ENCODE measurements around a stretch of chr4.

- RRBS, 2 experiments, result no CpG with 5 or more reads among the region's 2 CpGs
Observed at GRCh38 chr4:13368231-13368761, 115.8 kb downstream of the RAB28 start.

- RRBS, 2 experiments, result 1 to 6% methylated on average over 15 of the region's 25 CpGs
Observed at GRCh38 chr4:13484504-13484880, 352 bp upstream of the RAB28 start.

DNA sequence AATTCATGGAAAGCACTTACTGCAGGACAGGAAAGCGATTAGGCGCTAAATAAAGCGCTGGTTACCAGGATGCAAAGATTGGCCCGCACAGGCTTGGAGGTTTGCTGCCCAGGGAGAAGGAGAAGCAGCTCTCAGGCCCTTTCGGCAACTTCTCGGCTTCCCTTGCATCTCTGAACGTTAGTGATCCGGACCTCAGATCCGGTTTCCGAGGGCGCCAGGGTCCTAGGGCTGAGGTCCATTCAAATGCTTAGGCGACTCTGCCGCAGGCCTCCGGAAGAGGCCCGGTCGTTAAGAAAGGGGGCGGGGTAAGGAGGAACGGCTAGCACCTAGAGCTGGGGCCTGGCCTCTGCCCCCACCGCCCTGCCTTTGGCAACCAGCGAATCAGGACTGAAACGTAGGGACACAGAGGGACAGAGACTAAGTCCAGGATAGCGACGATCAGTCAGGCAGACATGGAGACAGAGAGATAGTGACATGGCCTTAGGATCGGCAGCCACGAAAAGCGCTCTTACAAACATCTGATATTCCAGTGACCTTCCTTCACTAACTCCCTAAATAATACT is 13.1 kb downstream of the NKX3-2 start:
- RRBS, 2 experiments, result 80 to 87% methylated on average over 6 of the region's 26 CpGs

DNA sequence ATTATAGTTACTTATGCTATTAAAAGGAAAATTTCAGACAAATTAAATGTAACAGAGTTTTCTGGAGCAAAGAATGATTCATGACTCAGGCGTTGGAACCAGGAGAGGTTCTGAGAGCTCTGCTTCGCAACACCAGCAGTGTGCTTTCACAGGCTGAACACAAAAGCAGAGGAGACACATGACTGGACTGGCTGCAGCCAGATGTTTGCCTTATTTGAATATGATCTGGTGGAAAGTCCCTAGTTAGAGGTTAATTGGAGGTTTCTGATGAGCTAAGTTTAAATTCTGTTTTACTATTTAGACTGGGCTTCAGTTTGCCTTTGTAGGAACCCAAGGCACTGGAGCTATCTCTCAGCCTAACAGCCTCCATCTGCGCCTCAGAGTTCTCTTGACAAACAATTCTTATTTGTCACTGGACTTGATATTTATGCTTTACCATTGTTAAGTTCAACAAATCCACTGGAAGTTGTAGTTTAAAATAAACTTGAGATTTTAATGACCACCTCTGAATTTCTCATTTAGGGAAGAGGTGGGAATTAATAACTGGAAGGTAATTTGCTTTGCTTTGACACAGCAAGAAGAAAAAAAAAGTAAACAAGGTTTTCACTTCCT is 16.1 kb downstream of the BOD1L1 start:
- RRBS, 2 experiments, result no CpG with 5 or more reads among the region's 3 CpGs

DNA sequence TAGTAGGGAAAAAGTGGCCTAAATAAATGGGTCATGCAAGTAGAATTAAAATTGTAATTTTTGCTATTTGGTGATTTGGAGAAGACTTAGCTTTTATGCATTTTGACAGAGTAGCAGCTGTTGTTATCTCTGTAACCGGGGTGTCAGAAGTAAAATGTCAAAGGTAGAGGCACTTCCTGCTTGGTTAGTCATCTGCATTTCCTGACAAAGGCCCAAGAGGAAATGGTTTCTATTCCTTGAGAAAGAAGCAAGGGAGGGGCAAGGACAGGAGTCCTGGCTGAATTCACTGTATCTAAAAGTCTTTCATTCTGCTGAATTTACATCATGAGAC is 550.8 kb upstream of the BOD1L1 start:
- RRBS, 2 experiments, result no CpG with 5 or more reads among the region's 1 CpG

DNA sequence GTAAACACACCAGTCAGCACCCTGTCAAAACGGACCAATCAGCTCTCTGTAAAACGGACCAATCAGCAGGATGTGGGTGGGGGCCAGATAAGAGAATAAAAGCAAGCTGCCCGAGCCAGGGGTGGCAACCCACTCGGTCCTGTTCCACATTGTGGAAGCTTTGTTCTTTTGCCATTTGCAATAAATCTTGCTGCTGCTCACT is 643.1 kb upstream of the CPEB2 start:
- RRBS, 2 experiments, result no CpG with 5 or more reads among the region's 4 CpGs

- RRBS, 2 experiments, result no CpG with 5 or more reads among the region's 7 CpGs
Observed at GRCh38 chr4:14910255-14910774, 92.0 kb upstream of the CPEB2 start.

GRCh38 chr4:15167724-15168187 is 165.5 kb downstream of the CPEB2 start:
- RRBS, 2 experiments, result no CpG with 5 or more reads among the region's 2 CpGs

- RRBS, 2 experiments, result no CpG with 5 or more reads among the region's 14 CpGs
Observed at GRCh38 chr4:15479134-15480437, 9.9 kb downstream of the CC2D2A start.

DNA sequence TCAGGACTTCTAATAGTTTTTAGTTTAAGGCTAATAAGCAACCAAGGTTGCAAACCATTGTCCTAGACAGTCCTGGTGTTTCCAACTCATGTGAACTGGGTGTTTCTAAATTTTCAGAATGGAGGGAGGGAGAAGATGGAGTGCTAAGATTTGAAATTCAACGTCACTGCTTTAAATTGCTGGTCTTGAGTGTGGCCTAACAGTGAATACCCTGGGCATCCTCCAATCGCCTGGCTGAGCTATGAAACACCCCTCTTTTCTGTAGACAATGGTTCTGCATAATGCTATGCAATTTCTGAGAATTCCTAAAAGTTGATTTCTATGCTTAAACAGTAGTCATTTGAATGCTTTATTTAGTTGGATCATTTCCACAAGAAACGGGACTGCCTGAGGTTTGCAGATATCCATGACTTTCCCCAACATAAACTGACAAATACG is 1.2 kb downstream of the FBXL5 start:
- RRBS, 2 experiments, result no CpG with 5 or more reads among the region's 4 CpGs

GRCh38 chr4:15665804-15666281 is 10.7 kb upstream of the FBXL5 start:
- RRBS, 2 experiments, result no CpG with 5 or more reads among the region's 2 CpGs

DNA sequence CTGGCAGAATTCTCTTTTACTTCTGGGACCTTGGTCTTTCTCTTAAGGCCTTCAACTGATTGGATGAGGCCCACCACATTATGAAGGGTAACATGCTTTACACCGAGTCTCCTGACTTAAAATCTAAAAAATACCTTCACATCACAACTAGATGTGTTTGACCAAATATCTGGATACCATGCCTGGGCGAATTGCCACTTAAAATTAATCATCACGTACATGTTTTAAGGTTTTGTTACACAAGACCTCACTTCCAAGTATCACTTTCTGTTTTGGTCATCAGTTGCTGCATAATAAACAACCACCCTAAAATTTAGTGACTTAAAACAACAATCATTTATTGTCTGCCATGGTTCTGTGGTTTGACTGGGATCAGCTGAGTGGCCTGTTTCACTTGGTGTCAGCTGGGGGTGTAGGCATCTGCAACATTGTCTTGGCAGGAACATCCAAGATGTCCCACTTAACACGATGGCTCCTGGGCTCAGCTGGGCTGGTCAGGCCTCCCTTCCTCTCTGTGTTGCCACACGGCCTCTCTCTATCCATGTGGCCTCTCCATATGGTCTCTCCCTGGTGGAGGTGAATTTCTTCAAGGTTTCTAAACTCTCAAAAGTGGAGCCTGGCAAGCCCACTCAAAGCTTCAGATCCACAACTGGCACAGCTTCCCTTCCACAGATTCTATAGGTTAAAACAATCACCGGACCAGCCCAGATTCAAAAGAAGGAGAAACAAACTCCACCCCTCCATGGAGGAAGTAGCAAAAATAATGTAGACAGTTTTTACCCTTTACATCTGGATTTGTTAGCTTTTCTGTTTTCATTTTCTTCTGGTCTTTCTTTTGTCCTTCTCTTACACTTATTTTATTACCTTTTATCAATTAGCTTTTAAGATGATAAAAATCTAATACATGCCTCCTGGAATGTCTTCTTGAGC is 3.7 kb downstream of the CD38 start:
- RRBS, 2 experiments, result no CpG with 5 or more reads among the region's 6 CpGs

DNA sequence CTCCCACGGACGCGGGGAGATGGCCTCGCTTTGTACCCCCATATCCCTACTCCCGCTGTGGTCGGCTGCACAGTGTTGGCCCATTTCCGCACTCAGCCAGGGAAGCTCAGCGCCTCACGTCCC is 915 bp downstream of the PROM1 start:
- RRBS, 2 experiments, result no CpG with 5 or more reads among the region's 9 CpGs

DNA sequence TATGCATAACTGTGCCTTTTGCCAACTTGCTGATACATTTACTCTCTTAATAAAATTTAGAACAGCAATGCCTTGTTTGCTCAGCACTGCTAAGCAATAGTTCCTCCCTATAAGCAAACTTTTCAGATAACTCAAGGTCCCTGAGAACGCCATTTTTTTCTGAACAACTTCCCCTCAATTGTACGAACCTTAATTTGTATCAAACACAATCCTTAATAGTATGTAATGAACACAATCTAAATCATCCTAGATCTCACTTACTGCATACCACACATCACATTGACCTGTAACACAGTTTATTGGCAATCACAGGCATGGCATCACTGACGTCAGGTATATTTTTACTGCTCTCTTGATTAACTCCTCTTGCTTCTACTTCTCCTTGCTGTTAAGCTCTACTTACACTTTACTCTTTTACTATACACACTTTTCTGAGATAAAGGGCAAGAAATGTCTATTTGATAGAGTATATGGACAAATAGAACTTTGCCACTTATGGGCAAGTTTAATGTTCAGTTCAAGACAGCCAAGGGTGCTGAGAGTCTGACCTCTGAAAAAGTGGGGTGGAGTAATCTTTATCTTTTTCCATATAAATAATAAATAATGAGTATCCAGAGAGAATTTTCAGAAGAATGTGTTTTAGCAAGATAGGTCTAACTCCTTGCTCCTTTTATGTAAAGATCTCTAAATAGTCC is 66.9 kb downstream of the TAPT1 start:
- RRBS, 2 experiments, result no CpG with 5 or more reads among the region's 3 CpGs

DNA sequence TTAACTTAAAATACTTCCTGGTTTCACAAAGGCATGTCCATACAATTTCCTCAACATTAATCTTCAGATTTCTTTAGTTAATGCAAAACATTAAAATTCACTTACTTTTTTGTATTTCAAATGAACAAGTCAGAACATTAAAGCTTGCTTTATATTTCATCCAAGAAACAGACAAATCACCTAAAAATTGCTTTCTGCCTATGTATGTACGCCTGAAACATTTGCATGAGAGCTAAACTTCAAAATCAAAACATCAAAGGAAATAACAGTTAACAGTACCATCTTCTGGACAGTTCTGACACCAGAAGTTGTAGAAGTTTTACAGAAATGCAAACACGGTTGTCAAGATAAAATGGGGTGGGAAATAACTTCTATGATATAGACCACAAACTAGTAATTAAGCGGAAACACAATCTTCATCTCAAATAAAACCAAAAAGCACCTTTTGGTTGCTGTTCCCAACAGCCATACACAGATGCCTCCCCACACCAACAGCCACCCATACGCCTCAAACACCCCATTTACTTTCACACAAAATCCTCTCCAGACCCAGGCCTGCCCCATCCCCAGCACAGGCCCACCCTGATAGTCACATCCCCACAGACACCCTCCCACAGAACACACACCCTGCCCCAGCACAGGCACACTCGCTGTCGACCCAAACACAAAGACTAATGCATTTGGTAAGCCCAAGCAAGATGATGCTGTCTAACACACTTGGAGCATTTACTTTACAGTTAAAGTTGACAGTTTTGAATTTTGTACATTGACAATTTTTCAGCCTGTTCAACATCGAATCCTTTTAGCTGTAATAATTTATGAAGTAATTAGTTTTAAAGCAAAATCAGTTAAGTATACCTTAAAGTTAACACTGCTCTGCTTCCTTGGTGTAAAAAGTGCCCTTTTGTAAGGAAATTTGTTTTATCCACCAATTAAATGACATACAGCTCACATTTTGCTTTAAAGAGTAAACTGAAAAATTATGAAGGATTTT is 64.3 kb downstream of the TAPT1 start:
- RRBS, 2 experiments, result no CpG with 5 or more reads among the region's 7 CpGs

DNA sequence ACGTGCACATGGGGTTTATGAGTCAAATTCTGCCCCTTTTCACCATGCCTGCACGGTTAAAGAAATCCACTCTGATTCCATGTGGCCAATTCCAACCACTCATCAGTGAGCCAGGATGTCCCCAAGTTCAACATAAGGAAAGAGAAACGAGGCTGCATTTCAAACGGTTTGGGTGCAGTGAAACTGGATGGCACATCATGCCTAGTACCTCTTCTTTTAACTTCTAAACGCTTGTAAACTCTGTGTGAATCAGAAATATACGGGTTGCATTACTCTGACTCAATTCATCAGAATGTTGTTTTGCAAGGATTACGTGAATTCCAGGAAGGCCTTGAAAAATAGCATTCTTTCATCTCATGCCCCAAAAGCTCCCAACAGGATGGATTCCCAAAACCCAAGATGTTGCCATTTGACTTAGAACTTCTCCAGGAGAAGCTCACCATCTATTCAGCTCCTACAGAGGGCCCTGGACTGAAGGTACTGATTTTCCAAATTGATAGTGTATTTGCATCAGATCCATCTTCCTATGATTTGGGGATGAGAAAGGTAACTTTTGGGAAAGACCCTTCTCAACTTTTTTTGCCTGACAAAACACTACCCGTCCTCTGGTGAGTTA is 270.4 kb downstream of the LDB2 start:
- RRBS, 2 experiments, result no CpG with 5 or more reads among the region's 8 CpGs

GRCh38 chr4:16744951-16745472 is 153.4 kb downstream of the LDB2 start:
- RRBS, 2 experiments, result no CpG with 5 or more reads among the region's 7 CpGs

DNA sequence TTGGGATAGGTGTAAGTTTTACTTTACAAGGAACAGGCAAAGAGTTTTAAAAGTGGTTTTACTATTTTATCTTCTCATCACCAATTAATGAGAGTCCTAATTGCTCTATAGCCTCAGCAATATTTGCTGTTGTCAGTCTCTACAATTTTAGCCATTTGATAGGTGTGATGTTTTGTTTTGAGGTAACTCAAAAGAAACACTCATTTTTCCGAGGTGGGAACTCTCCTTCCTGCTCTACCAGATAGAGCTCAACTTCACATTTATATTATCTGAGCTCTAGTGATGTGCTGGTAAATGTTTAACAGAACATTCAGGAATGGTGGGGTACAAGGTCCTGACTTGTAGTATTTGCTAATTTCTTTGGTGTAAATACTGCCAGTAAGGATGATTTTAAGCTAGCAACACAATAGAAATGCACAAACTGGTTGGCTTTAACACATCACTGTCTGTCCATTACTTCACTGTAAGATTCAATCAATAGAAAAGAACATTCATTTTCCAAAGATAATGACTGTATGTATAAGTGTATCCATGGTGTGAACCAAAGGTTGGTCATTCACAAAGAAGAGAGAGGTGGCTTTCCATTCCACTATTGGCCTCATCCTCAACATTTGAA is 62.7 kb downstream of the LDB2 start:
- RRBS, 2 experiments, result no CpG with 5 or more reads among the region's 1 CpG

DNA sequence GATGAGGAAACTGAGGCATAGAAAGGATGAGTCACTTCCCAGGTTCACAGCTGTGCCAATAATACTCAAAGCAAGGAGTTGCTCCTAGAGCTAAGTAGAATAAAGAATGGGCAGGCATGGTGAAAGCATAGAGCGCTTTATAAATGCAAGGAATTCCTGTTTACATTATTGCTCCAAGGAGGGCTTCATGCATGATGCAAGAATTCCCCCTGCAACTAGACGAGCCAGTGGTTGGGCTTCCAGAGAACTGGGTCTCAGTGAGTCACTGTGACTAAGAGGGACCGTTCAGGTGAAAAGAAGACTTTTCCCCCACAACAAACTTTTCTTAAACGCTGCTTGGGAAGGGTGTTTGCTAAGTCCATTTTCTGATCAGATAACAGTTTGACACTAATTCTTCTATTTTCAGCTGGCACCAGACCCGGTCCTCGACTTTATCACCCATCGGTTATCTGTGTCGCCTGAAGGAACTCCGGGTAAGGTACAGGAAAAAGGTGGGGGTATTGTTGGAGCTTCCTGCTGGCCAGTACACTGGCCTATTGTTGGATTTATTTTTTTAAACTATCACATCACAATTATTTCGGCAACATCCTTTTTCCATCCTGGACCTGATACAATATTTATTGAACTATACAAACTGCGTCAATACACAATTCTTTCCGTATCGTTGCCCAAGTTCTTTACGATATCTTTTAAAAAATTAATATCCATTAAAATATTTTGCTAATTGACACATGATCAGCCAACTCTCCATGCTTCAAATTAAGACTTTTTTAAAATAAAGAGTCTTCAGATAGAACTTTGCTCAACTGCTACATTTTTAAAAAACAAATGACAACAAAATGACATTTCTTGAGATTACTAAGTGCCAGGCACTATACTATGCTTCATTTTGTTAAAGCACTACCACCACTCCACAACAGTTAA is 40.0 kb downstream of the LDB2 start:
- RRBS, 2 experiments, result no CpG with 5 or more reads among the region's 14 CpGs